Subcutaneous adipose tissue (tissue), 3 donors: ENCODE measurements around the genes POF1B, DACH2, CPXCR1 and GLA.

GRCh38 chrX:79081910-79082136, 62.7 kb upstream of the GPR174 start:
- PRO-cap = no peak
- RAMPAGE, long total RNA, 3 experiments = no peak in any of the 3 experiments

DNA sequence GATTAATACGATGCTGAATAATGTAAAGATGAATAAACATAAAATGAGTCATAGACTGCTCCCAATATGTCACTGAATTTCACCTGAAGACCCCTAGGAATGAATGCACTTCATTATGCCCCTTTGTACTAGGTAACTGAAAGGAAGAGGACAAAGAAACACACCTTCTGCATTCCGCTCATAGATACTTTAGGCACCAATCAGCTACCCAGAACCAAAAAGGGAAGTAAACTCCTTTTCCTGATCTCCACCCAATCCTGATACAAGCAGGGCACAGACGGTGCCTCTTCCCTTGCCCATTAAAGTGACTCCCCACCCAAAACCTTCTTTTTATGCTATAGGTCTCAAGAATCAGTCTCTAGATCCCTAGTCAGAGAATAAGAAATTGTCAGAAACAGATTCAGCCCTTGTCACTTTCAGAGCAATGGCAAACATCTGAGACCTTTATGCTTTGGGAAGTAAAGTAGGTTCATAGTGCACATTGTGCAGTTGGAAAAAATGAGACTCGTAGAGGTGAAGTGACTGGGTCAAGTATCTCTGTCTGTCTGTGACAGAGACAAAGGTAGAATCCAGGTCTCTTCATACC, 2.3 kb downstream of the GPR174 start:
- PRO-cap = no peak
- RAMPAGE, long total RNA, 3 experiments = no peak in any of the 3 experiments

GRCh38 chrX:79147714-79148192, 3.3 kb downstream of the GPR174 start:
- PRO-cap = no peak
- RAMPAGE, long total RNA, 3 experiments = no peak in any of the 3 experiments

DNA sequence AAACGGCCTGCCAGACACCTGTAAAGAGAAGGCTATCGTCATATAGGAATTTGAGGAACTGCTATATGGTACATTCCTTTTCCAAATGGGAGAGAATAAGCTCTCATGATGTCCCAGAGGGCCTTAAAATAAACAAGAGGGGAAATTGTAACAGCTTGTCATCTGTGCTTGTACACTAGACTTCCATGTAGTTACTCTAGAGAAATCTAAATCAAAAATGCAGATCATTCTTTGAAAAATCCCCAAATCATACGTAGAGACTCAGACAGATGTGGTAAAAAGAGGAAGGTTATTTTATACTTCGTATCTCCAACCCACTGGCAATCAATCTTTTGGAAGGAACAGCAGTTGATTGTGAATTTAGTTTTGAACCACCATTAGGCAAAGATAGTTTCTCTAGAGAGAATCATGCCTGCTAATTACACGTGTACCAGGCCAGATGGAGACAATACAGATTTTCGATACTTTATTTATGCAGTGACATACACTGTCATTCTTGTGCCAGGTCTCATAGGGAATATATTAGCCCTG, 26.2 kb downstream of the GPR174 start:
- PRO-cap = no peak
- RAMPAGE, long total RNA, 3 experiments = no peak in any of the 3 experiments

GRCh38 chrX:84061669-84062435, 126.1 kb downstream of the RPS6KA6 start:
- PRO-cap = no peak
- RAMPAGE, long total RNA, 3 experiments = no peak in any of the 3 experiments

GRCh38 chrX:85154911-85155394, 88.6 kb downstream of the SATL1 start:
- PRO-cap = no peak
- RAMPAGE, long total RNA, 3 experiments = no peak in any of the 3 experiments

DNA sequence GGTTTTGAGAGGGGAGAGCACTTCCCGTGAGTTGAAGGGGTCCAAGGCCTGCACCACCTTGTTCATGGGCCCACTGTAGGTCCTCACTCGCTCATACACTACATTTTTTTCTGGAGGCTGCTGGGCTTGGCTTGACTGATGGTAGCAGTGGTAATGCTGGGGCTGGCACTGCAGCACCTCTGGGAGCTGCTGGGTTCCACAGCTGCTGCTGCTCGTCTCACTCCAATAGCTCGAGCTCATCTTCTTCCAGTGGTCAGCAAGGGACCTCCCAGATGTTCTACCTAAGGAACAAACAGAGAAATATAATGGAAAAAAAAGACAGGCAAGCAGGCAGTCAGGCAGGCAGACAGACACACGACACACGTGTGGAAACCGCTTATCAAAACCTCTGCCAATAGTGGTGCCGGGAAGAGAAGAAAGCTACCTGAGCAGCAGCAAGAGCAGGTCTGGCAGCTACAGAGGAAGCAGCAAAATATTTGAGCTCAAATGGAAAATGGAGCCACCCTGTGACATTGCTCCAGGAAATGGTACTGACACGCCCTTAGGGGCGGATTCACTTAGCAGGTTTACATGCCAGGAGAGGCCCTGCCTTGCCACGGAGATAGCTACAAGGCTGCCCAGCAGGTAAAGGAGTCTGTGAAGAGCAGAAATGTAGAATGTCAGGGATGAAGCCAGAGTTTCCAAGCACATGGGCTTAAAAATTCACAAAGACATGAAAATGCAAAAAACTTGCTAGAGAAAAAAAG, at the start of gene POF1B:
Gene POF1B, minus strand, starts transcription at position 451 of the 746 bp plus-strand sequence.
- PRO-cap = unidirectional peak, minus-strand start at position 451 of the sequence
- RAMPAGE, long total RNA, 3 experiments = no peak in any of the 3 experiments

GRCh38 chrX:85903604-85903981, 143.8 kb downstream of the CHM start:
- PRO-cap = no peak
- RAMPAGE, long total RNA, 3 experiments = no peak in any of the 3 experiments

DNA sequence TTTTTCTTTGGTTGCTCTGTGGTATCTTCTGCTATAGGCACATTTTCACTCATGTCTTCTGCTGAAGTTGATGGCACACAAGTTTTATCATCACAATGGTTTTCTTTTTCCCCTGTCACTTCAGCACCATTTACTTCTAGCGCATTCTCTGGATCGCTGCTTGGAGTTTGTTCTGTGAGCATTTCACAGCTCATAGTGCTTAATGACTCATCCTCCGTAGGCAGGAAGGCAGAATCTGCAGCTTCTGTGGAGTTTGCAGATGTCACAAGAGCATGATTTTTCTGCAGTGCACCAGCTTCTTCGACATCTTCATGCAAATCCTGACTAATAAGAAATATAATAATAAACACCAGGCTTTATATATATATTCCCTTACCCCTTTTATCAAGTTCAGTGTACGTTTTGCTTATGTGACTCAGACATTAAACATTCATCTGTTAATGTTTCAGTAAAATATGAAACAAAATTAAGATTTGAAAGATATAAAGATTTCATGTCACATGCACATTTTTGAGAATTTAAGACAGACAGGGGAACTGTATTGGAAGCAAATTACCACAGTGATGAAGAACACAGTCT, 83.5 kb downstream of the CHM start:
- PRO-cap = no peak
- RAMPAGE, long total RNA, 3 experiments = no peak in any of the 3 experiments

- PRO-cap = no peak
- RAMPAGE, long total RNA, 3 experiments = no peak in any of the 3 experiments
Measured at GRCh38 chrX:86148106-86148678, at the start of gene DACH2. Gene DACH2 (plus strand): TSS chrX:86148451.

- PRO-cap = no peak
- RAMPAGE, long total RNA, 3 experiments = no peak in any of the 3 experiments
Measured at GRCh38 chrX:88560572-88561140, 186.4 kb upstream of the CPXCR1 start.

GRCh38 chrX:88746995-88747621, at the start of gene CPXCR1:
Gene CPXCR1 (plus strand): TSS chrX:88747225.
- PRO-cap = no peak
- RAMPAGE, long total RNA, 3 experiments = no peak in any of the 3 experiments

DNA sequence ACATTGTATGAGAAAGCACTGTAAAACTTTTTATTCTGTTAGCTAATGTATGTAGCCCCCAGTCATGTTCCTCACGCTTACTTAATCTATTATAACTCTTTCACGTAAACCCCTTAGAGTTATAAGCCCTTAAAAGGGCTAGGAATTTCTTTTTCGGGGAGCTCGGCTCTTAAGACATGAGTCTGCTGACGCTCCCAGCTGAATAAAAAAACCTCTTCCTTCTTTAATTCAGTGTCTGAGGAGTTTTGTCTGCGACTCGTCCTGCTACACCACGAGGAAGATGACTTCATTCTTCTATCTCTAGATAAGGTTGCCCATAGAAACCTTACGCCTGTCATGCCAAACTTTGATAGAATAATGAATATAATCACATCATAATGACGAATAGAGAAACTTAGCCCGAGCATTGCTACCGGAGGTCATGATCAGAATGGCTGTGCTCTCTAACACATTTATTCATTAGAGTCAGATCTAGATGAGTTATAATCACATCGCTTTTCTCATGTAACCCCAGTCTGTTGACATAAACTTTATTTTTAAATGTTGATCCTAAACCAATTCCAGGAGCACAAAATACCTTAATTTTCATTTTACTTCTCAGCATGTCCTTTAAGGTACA, 235.0 kb downstream of the NAP1L3 start:
- PRO-cap = no peak
- RAMPAGE, long total RNA, 3 experiments = no peak in any of the 3 experiments

GRCh38 chrX:93627215-93627414, 46.3 kb downstream of the NAP1L3 start:
- PRO-cap = no peak
- RAMPAGE, long total RNA, 3 experiments = no peak in any of the 3 experiments

DNA sequence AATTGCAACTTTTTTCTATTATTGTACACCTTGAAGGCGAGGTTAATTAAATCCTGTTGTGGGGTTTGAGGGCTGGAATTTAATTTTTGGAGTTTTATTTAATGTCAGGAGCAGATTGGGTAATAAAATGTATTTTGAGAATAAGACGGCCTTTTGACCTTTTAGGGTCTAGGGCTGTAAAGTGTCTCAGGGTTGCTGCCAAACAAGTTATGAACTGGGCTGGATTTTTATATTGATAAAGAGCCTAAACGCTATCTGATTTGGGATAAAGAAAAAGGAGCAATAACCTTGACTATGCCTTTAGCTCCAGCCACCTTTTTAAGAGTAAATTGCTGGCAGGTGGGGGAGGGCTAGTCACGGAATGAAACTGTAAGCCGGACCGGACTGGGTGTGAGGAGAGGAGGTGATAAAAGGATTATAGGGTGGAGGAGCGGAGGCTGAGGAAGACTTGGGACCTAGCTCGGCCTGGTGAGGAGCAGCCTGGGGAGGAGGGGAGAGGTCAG, 1028.4 kb downstream of the FAM133A start:
- PRO-cap = no peak
- RAMPAGE, long total RNA, 3 experiments = no peak in any of the 3 experiments

- PRO-cap = no peak
- RAMPAGE, long total RNA, 3 experiments = no peak in any of the 3 experiments
Measured at GRCh38 chrX:95218943-95219468, 1465.6 kb upstream of the DIAPH2 start.

DNA sequence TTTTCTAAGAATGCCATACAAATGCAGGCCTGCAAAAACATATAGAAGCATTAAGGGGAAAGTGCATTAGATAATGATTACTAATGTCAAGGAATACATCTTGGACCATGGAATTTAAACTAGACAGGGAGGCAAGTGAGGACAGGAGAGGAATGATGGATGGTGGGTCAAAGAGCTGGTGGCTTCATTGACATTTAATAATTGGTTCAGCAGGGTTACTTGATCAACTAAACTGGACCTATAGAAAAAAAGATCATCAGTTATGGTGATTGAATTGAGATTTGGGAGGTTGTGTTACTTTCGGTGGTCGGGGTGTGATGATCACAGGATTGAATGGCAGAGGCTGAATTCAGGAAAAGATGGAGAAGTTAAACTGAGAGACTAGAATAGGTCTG, 162.9 kb downstream of the RPA4 start:
- PRO-cap = no peak
- RAMPAGE, long total RNA, 3 experiments = start-site peak on the plus strand in 1 of 3 experiments, centred at position 197 of the sequence, 9 reads per replicate

DNA sequence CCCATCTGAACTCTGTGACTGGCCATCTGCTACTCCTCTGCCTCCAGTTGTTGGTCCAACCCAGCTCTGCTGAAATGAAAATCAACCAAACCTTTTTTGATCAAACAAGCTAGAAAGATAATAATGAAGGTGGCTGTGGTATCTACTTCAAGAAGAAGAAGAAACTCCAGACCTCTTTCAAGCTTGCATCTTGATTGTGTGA, 66.3 kb upstream of the PCDH19 start:
- PRO-cap = no peak
- RAMPAGE, long total RNA, 3 experiments = no peak in any of the 3 experiments

GRCh38 chrX:100646961-100647478, 3.0 kb downstream of the SRPX2 start:
- PRO-cap = no peak
- RAMPAGE, long total RNA, 3 experiments = no peak in any of the 3 experiments

GRCh38 chrX:101407656-101408075, at the start of gene GLA:
Gene GLA (minus strand): TSS chrX:101407925.
- PRO-cap = unidirectional peak, minus-strand start at chrX:101407816; bidirectional peak, plus-strand start at chrX:101408238, minus-strand start at chrX:101407925
- RAMPAGE, long total RNA, 3 experiments = start-site peak on the minus strand in 3 of 3 experiments, at chrX:101407796-101407916 at its widest, 20 to 70 reads per replicate